ENCODE measurements around the genes TXNL1 and FECH.

DNA sequence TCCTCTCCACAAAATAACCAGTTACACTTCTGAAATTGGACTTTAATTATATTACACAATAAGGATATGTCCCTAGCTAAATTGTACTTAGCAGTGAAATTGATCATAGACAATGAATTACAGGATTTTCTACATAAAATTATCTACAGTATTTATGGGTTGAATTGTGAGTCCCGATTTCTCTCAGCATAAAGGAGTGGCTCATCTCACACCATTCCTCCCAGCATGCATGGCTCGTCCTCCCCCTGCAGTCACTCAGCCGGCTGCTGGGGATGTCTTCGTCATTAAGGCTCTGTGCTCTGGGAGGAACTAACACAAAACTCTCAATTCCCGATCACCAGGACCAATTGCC, 76.0 kb downstream of the TXNL1 start:
- RRBS: no CpG with 5 or more reads among the region's 5 CpGs

DNA sequence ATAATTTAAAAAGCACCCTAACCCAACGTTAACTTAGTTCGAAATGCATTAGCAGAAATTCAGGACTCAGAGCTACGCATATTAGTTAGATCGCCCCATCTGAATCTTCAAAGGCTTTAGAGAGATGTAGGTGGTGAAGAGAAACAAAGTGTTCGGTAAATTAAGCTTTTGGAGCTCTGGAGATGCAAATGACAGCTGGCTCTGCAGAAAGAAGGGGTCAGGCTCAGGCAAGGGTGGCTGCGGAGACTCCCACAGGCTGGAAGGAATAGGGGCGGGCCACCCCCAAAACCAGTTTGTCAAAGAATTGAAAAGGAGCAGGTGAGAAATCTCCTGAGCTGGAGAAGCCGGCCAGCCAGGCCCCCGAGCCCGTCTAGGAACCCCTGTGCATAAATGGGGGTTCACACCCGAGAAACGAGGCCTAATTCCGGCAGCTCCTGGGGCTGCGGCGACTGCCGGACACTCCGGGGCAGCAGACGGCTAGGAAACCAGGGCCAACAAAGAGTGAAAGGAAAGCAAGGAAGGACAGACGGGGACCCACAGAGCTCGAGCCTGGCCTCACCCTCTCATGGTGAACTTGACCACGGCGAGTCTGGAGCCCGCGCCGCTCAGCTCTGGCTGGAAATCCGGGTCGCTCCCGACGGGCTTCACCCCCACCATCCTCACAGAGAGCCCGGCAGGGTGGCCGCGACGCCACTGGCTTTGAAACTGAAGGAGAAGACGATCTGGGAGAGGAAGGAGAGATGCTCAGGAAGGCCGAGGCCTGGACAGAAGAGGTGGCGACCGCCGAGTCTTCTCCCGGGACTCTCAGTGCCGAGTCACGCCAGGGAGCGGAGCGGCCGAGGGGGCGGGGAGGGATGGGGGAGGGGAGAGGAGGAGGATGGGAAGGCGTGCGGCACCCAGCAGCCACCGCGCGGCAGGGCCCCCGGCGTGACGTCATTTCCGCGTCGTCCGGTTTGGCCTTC, at the start of gene TXNL1:
Gene TXNL1 (minus strand): TSS at position 809 of the 962 bp plus-strand sequence.
- RRBS: 3% methylated on average over 11 of the region's 57 CpGs

DNA sequence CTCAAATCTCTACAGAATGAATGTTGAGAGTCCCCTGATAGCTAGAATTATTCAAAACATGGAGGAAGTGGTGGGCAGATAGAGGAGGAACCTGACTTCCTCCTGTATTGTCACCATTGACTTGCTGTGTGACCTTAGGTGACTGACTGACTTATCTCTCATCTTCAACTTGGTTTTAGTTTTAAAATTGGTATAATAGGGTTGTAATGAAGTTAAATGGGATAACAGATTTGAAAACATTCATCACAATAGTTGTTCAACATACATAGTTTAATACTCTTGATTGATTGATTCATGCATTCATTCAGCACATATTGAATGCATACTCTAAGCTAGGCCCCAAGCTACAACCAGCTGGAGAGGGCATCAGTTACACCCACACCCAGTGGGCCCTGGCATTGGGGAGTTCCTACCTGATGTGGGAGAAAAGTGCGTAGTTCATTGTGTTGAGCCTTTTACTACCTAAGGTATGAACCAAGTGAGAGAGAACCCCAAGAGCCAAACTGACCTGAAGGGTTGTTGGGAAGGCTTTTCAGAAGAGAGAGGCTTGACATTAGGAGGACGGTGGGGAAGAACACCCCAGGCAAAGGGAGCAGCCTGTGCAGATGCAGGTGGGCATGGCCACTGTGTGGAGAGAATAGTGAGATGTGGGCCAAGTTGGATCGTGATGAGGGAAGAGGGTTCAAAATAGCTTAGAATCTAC, 96.1 kb downstream of the WDR7 start:
- RRBS: no CpG with 5 or more reads among the region's 3 CpGs

DNA sequence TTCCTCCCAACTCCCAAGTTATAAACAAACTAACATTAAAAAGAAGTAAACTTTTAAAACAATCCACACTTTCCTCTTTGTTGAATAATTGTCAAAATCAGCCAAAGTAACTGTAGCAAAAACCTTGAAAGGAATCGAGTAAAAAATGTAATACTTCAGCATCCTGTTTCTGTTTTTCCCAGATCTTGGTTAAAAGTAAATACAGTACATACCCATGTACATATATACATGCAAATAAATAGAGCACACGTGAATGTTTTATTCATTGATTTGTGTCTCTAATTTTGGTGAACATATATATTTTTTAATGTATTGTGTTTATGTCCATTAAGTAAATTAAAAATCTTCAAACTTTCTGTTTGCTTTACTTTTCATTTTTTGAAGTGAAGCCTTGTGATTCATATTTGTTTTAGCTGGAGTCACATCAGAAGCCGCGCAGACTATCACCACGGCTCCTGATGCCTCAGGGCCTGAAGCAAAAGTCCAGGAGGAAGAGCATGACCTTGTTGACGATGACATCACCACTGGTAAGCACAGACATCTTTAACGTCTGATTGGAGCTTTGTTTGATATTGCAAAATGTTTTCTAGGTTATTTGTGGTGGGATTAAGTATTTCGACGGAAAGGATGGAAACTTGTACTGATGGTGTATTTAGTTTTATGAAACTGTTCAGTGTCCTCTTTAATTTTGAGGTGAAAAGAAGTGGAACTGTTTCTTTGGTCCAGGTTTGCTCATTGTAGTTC, 164.6 kb downstream of the WDR7 start:
- RRBS: no CpG with 5 or more reads among the region's 9 CpGs

GRCh38 chr18:57586239-57587371, at the start of gene FECH:
FECH (minus strand) TSS chr18:57586702.
- RRBS: 2% methylated on average over 39 of the region's 89 CpGs

GRCh38 chr18:57772426-57772807, 30.7 kb downstream of the ATP8B1 start:
- RRBS: no CpG with 5 or more reads among the region's 9 CpGs

GRCh38 chr18:57776722-57777424, 26.2 kb downstream of the ATP8B1 start:
- RRBS: no CpG with 5 or more reads among the region's 6 CpGs

DNA sequence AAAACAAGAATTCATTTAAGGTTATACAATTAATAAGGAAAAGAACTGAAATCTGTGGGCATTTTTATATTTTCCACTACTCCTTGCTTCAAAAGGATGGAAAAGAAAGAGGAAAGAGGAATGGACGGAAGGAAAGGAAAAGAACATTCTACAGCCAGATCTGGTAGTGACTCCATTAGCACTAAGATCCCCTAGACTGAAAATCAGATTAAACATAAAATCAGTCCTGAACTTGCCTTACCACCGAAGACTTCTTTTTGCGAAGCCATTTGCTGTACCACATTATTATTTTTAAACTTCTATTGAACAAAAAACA, 2.4 kb downstream of the ATP8B1 start:
- RRBS: no CpG with 5 or more reads among the region's 3 CpGs

- RRBS: under 1% methylated on average over 34 of the region's 37 CpGs
Observed at GRCh38 chr18:57802812-57803135, 341 bp downstream of the ATP8B1 start.

DNA sequence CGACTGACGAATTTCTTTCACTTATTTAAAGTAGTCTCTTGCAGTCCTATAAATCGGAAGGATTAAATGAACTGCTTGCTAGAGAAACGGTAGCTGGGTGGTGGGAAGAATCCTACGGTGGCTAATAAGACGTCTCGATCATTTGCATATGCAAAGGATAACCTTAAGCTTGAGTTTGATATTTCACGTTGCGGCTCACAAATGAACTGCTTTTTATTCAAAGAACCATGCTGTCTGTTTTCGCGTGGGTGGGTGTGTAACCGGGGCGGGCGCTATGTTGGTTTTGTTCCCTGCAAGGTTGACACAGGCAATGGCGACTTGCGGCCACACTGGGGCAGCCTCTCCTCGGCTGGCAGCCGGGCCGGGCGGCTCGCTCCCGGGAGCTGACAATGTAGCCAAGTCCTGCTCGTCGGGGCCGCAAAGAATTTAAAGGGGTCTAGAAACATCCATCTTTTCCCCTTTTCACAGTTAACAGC, 632 bp upstream of the NEDD4L start:
- RRBS: 0% methylated on average over 5 of the region's 25 CpGs

- RRBS: no CpG with 5 or more reads among the region's 7 CpGs
Observed at GRCh38 chr18:58103344-58104062, 59.5 kb downstream of the NEDD4L start.

DNA sequence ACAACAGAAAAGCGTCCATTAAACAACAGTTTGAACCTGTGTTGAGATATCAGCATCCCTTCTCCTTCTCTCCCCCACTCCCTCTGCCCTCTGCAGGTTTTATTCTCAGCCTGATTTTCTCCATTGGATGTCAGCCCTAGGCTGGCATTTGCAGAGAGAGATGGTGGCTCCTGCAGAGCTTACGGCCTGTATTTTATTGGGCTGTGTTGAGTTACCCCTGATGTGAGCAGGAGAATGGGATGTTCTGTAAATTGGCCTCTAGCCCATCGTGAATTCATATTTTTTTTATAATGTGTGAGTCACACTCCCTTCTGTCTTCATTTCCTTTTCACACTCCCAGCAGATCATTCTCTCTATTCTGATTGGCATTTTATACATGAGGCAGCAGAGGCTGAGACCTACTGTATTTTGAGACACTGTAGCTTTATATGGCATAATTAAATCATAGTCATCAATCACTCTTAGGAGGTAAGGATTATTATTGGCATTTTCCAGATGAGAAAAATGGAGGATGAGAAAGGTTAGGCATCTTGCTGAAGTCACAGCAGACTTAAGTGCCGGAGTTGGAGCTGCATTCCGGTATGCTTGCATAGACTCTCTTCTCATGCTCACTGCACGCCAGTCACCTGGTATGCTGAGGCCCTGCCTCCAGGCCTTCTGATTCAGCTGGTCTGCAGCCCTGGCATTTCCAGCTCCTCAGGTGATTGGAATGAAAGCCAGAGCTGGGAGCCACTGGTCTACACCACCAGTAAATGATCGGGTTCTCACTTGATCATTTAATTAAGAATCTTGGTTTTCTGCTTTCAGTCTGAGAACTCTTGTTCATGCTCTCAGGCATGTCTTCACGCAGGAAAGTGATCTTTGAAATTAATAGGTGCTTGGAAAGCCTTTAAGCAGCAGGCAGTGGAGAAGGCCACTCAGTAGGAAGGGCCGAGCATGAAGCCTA, 142.4 kb downstream of the NEDD4L start:
- RRBS: no CpG with 5 or more reads among the region's 9 CpGs

DNA sequence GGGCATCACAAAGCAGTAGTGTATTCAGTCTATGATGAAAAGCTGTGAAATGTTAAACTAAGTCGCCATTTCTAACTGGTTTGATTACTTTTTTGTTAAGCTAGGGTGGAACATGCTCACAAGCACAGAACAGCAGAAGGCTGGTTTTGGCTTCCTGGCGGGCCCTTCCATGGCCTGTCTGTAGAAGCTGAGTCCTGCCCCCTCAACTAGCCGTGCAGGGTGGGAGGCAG, 290.8 kb downstream of the ALPK2 start:
- RRBS: no CpG with 5 or more reads among the region's 3 CpGs

GRCh38 chr18:58446822-58447576, 181.9 kb downstream of the ALPK2 start:
- RRBS: no CpG with 5 or more reads among the region's 7 CpGs

- RRBS: no CpG with 5 or more reads among the region's 5 CpGs
Observed at GRCh38 chr18:58526688-58527227, 102.1 kb downstream of the ALPK2 start.

DNA sequence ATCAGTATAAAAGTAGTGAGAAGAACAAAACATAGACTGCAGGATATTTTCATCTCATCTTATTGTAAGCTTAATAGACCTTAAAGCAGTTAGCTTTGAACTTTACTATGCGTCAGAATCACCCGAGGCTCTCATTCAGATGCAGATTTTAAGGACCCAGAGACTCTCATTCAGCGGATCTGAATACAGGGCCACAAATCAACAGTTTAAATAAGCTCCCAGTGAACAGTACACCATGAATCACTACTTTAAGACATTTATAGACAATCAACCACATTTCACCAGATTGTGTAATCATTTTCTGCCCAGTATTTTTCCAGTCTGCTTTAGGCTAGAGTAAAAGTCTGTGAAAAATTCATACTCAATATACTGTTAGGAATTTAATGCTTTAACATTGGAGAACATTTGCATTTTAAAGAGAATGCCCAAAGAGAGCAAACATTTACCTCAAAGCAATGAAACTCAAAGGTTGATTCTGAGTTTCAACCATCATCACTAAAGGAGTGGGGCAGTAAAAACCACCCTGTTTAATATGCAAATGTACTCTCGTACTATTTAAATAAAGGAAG, 10.9 kb upstream of the ALPK2 start:
- RRBS: no CpG with 5 or more reads among the region's 4 CpGs

GRCh38 chr18:58847160-58848524, 17.0 kb upstream of the ZNF532 start:
- RRBS: 61% methylated on average over 3 of the region's 53 CpGs

GRCh38 chr18:58859147-58859463, 5.6 kb upstream of the ZNF532 start:
- RRBS: no CpG with 5 or more reads among the region's 2 CpGs

- RRBS: no CpG with 5 or more reads among the region's 10 CpGs
Observed at GRCh38 chr18:58911537-58912145, 47.0 kb downstream of the ZNF532 start.

- RRBS: no CpG with 5 or more reads among the region's 11 CpGs
Observed at GRCh38 chr18:59324801-59326208, 6.9 kb upstream of the CPLX4 start.